ENCODE results near the gene PCNA.

DNA sequence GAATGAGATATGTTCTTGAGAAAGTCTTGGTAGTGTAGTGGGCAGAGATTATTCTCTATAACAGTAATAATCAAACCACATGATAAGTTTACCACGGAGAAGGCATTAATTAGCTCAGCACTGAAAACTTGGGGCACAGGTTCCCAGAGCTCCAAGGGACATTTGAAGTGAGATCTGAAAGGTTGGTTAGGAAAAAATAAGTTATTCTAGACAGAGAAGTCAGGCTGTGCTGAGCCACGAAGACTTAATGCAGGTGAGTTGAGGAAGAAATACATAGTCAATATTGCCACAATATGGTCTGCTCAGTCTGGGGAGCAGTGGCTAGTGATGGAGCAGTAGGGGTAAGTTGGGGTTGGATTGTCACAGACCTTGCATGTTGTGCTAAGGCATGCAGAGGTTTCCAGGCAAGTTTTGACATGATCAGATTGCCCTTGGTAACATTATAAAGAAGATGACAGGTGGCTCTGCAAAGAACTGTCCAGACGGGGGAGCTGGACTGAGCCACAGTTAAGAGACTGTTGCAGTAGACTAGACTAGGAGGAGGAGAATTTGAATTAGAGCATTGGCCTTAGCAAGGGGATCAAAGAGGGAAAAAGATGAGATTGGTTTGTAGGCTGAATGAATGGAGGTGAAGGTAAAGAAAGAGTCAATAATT, 23.3 kb downstream of the ATRN start:
- PRO-cap: no peak

- PRO-cap: no peak
These were observed 22.2 kb downstream of the GFRA4 start for GRCh38 chr20:3640940-3641468.

GRCh38 chr20:3649205-3649701, 13.9 kb downstream of the GFRA4 start:
- PRO-cap: no peak

- PRO-cap: no peak
These were observed 5.4 kb downstream of the HSPA12B start for GRCh38 chr20:3737908-3738338.

GRCh38 chr20:3751682-3752660, 15.6 kb downstream of the ADISSP start:
- PRO-cap: bidirectional peak, plus-strand start at chr20:3752259, minus-strand start at chr20:3752067; bidirectional peak, plus-strand start at chr20:3752412, minus-strand start at chr20:3752293

GRCh38 chr20:3784819-3785765, 1.4 kb downstream of the CENPB start:
- PRO-cap: no peak

DNA sequence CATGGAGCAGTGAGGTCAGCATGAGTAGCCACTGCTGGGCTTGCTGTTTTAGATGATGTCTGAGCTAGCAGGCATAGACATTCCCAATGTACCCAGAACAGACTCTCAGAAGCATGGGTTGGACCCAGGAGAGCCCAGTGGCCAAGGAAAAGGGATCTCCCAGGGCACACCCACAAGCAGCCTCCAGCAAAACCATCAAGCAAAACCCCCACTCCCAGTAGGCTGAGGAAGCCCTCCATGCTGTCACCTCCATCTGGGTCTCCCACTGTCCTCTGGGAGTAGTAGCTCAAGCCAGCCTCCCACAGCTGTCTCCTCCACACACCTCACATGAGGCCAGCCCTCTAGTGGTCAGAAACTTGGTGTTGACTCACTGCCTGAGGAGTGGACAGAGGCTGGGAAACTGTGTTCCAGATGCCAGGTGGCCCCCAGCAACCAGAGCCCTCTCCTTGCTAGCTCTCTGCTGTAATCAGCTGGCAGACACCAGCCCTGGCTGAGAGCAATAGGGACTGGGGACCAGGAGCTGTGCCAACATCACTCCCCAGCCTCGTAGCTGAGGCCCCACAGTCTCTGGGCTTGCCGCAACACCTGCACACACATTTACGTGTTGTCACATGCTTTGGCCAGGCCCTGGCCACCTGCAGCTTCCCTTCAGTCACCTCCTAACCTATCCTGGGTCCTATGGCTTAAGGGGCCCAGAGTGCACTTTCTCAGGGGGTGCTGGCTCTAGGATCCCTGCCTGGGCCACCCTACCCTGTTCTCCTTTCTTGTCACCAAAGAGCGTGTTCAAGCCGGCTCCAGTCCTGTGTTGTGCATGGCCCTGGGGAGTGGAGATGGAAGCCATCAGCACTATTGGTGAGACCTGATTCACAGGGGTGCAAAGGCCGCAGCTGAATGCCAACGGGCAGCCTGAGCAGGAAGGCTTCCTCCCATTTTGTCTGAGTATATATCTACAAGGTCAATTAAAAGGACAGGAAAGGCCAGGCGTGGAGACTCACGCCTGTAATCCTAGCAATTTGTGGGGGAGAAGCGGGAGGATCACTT, 1.8 kb upstream of the AP5S1 start:
- PRO-cap: no peak

GRCh38 chr20:3935244-3935862, 46.2 kb downstream of the PANK2 start:
- PRO-cap: unidirectional peak, minus-strand start at chr20:3935481

DNA sequence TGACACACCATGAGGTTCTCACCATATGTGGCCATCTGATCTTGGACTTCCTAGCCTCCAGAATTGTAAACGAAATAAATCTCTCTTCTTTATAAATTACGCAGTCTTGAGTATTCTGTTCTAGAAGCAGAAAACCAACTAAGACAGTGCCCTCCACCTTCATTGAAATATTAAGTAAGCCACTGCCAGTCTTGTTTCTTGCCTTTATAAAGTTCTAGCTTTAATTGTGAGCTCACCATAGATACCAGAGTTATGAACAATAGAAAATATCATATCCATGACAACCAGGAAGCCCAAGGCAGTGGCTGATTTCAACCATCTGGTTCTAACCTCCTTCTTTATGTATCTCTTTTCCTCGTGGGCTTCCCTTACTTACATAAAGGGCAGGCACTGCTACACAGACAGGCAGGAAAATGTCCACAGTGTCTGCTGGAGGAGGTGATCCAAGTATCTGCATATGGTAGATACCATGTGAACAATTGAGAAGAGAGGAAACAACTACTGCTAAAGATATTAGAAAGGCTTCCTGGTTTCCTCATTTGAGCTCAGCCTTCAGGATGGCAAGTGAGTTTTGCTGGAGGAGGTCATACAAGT, 29.8 kb upstream of the PRNP start:
- PRO-cap: no peak

DNA sequence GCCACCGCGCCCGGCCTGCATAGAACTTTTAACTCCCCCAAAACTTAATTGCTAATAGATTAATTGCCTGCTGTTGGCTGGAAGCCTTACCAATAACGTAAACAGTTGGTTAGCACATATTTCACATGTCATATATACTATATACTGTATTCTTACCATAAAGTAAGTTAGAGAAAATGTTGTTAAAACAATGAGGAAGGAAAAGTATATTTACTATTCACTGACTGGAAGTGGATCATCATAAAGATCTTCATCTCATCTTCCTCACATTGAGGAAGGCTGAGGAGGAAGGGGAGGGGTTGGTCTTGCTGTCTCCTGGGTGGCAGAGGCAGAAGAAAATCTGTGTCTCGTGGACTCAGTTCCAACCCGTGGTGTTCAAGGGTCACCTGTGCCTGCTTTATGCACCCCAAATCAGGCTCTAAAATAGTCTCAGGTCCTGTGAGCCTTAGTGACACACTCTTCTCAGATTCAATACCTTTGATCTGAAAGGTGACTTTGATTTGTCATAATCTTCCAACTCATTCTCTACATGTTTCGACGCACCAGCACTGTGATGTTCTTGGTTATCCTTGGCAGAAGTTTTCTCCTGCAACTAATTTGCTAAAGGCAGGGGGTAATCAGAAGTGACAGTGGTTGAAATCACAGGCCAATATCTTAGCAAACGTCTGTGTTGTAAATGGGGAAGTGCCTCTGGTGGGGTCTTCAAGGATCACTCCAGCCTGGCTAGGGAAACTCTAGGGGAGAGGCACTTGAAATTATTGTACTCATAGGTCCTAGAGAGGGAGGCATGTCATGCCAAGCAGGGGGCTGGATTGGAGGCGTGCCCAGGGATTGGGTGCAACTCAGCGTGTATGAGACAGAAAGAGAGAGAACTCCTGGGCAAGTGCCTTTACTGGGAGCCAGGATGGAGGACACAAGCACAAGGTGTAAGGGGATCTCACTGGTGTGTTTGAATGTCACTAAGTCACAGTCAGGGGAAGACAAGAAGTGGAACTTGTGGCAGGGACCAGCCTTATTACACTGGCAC, 16.3 kb downstream of the PRNP start:
- PRO-cap: no peak

- PRO-cap: no peak
These were observed 33.4 kb downstream of the RASSF2 start for GRCh38 chr20:4790111-4790404.

GRCh38 chr20:4792435-4792862, 31.0 kb downstream of the RASSF2 start:
- PRO-cap: no peak

GRCh38 chr20:4925343-4926015, 75.8 kb downstream of the SLC23A2 start:
- PRO-cap: no peak

DNA sequence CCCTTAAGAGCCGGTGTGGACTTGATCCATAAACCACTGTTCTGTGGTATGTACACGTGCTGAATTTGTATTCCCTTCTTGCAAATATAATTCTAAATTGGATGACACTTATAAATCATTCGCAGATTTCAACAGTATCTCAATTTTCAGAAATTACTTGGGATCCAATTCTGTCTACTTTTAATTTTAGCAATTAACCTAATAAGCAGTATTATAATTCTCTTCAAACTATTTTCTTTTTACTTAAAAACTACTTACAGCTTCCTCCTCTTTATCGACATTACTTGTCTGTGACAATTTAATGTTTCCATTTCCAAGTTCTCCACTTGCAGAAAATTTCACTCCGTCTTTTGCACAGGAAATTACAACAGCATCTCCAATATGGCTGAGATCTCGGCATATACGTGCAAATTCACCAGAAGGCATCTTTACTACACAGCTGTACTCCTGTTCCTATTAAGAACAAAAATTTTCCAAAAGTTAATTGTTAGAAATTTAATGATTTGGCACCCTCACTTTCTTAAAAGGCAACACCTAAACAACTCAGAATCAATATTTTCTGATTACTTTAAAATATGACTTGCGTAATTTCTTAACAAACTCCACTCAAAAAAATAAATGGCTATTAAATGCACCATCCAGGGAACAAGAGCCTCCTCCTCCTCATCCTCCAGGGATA, 2.4 kb downstream of the PCNA start:
- PRO-cap: no peak

DNA sequence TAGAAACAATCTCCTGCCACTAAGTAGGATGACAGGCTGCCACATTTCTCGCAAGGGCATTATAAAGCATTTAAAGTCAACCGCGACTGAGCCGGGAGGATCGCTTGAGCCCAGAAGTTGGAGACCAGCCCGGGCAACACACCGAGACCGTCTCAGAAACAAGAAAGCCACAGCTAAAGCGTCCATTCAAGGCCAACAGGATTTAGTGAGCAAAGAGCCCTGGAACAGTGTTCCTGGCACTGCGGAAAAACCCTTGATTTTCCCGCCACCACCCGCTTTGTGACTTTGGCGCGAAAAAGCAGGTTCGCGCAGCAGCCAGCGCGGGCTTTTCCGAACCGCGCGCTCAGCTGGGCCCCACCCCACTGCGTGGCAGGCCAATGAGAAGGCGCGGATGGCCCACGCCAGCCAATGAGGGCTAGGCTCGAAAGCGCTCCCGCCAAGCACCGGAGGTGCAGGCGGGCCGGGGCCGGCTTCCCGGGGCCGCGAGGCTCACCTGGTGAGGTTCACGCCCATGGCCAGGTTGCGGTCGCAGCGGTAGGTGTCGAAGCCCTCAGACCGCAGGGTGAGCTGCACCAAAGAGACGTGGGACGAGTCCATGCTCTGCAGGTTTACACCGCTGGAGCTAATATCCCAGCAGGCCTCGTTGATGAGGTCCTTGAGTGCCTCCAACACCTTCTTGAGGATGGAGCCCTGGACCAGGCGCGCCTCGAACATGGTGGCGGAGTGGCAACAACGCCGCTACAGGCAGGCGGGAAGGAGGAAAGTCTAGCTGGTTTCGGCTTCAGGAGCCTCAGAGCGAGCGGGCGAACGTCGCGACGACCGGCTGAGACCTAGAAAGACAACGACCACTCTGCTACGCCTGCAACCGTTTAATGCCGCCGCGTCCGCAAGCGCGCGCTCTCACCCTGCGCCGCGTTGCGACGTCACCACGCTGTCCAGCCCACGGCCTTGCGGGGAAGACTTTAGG, at the start of gene PCNA:
Gene PCNA, minus strand, starts transcription at position 874 of the 967 bp plus-strand sequence.
- PRO-cap: bidirectional peak, plus-strand start outside the sequence, minus-strand start at position 874 of the sequence

- PRO-cap: bidirectional peak, plus-strand start at chr20:5504681, minus-strand start at chr20:5504596
These were observed 106.7 kb downstream of the GPCPD1 start for GRCh38 chr20:5503770-5504800.

GRCh38 chr20:5539749-5540465, 70.9 kb downstream of the GPCPD1 start:
- PRO-cap: no peak

DNA sequence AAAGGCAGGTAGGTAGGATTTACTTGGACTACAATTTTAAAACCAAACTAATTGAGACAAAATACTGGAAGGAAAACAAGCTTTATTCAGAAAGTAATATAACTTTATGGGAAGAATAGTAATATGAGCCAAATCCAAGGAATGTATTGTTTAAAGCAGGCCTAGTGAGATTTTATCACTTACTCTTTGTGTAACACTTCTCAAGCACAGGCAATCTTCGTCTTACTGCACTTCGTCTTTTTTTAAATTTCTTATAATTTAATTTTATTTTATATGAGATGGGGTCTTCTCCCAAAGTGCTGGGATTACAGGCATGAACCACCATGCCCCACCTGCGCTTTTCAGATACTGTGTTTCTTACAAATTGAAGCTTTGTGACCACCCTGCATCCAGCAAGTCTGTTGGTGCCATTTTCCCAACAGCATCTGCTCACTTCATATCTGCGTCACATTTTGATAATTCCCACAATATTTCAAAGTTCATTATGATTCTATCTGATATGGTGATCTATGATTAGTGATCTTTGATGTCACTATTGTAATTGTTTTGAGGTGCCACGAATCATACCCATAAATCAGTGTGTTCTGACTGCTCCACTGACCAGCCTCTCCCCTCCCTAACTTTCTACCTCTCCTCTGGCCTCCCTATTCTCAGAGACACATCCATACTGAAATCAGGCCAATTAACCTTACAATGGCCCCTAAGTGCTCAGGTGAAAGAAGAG, 57.9 kb downstream of the GPCPD1 start:
- PRO-cap: no peak

- PRO-cap: no peak
These were observed 40.4 kb downstream of the GPCPD1 start for GRCh38 chr20:5570306-5570993.

DNA sequence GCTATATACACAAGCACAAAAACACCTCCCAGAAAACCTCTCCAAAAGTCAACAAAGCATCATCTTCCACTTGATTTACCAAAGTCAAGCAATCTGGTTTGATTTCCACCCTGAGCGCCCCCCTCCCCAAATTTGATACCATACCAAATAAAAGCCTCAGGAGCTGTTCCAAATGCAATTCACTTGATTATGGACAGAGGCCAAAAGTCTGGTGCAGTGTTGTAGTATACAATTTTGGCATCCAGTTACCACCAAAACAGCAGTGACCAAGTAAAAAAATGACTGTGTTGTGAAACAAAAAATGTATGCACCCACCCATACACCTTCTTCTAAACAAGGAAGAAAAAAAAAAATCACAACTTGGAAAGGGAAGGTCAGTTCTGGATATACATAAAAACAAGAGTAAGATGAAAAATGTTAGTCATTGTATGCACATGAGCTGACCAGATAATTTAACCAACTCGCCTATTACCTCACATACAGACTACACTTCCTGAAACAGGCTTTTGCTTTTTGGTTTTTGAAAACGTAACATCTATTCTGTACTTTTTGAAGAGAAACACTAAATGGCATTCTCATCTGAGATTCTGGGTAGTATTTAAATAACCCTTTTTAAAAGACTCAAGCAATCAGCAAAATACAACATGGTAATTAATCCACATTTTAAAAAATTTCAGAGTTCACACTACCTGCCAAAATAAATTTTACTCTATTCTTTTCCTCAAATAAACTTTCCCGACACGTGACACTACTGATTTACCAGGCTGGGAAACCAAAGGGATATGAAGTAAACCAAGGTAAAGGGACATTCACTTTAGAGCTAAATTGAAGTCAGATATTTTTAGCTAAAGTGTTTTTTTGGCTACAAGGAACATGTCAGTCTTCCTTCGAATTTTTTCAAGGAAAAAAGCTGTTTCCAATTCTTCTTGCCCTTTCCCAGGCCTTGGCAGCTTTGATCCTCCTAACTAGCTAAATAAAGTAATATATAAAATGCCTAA, 2.2 kb downstream of the GPCPD1 start:
- PRO-cap: unidirectional peak, plus-strand start at position 785 of the sequence

Measured in left lobe of liver (tissue), 1 donor.